Mesenchymal stem cell of the bone marrow (primary cell): Measurements from ENCODE around the genes OR52K1, OR52B6, OR52N5, CNGA4 and TRIM3.

DNA sequence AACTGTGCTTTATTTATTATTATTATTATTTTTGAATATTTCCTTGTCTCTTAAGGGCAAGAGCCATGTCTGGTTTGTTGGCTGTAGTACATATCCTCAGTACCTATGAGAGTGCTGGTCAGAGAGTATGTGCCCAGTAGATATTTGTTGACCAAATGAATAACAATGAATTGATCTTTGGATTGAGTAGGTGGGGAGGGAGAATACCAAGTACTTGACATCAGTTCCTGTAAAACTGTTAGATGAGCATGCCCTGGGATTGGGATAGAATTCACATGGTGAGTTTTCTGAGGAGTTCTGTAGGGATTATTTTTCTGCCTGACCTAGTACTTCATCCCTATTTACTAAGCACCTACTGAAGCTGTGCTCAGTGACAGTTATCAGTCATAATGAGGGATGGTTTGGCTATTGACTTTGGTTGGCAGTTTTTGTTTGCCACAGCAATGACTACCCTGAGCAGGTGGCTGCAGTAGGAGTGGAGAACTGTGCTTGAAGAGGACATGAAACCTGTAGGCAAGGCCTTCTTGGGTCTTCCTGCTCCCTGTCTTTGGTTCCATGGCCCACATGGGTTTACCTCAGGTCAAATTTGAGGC is 11.5 kb downstream of the STIM1 start:
- CAGE, long polyA plus RNA: no peak

DNA sequence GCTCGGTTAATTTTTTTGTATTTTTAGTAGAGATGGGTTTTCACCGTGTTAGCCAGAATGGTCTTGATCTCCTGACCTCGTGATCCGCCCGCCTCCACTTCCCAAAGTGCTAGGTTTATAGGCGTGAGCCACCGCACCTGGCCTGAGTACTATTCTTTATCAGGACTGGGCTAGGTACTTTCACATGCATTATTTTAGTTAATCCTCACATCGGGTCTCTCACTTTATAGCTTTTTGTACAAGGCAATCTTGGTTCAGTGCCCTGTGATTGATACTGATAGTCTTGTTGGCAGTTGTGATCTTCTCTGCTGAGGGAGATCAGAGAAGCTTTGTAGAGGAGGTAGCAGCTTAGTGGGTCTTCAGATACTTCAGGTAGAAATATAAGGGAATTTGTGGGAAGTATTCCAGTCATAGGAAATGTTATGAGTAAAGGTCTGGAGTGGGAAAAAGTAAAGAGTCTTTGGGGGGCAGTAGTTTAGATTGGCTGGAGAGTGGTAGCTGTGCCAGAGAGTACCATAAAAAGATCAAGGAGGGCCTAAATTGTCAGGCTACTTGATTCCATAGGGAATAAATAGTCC is 13.8 kb downstream of the STIM1 start:
- CAGE, long polyA plus RNA: no peak

- CAGE, long polyA plus RNA: no peak
Observed at GRCh38 chr11:3939814-3940715, 84.6 kb downstream of the STIM1 start.

- CAGE, long polyA plus RNA: no peak
Observed at GRCh38 chr11:4058089-4058494, 36.5 kb upstream of the RRM1 start.

DNA sequence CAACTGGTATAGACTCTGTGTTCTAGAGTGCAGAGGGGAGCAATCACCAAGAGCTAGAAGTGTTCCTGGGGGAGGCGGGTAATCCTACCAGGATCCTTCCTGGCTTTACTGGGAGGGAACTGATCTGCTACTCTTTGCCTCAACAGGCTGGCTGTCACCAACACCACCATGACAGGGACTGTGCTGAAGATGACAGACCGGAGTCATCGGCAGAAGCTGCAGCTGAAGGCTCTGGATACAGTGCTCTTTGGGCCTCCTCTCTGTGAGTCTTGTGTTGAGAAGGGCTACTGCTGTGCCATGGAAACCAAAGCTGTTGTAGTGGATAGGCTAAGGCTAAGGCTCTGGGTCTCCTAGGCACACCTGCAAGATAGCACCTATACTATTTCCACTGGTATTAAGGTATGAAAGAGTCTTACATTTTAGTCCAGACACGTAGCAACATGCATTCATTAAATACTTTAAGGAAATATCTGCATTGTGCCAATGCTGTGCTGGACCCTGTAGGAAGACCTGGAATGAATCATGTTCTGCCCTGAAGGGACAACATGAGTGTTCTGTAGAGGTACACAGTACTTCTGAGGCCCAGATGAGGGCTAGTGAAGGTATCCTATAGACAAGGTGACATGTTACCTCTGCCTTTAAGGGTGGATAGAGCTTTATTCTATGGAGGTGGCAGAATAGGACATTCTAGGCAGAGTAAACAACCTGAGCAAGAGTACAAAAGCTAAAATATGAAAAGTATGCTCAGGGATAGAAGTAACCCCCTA is 35.3 kb upstream of the RRM1 start:
- CAGE, long polyA plus RNA: no peak

- CAGE, long polyA plus RNA: no peak
Observed at GRCh38 chr11:4095718-4096298, 1.2 kb downstream of the RRM1 start.

GRCh38 chr11:4186773-4188058 is 92.6 kb downstream of the RRM1 start:
- CAGE, long polyA plus RNA: no peak

GRCh38 chr11:4482495-4482830 is at the start of gene OR52K1:
Gene OR52K1, plus strand, starts transcription at chr11:4482646.
- CAGE, long polyA plus RNA: no peak

- CAGE, long polyA plus RNA: no peak
Observed at GRCh38 chr11:5412043-5412583, 9.8 kb upstream of the OR51Q1 start.

- CAGE, long polyA plus RNA: no peak
Observed at GRCh38 chr11:5505007-5506005, 4.5 kb downstream of the UBQLN3 start.

DNA sequence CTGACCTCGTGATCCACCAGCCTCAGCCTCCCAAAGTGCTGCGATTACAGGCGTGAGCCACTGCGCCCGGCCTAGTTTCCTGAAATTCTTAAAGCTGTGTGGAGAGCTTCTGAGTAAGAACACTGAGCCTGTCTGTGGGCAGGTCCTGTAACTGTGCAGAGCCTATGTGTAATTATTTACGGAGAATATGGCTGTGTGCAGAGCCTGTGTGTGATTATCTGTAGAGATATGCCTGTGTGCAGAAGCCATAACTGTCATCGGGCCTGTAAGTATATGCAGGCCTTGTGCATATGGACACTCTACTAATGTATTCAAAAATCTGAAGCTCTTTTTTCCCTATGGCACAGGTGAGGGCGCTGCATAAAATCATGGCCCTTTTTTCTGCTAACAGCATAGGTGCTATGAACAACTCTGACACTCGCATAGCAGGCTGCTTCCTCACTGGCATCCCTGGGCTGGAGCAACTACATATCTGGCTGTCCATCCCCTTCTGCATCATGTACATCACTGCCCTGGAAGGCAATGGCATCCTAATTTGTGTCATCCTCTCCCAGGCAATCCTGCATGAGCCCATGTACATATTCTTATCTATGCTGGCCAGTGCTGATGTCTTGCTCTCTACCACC is at the start of gene OR52B6:
Gene OR52B6 (plus strand): TSS at position 339 of the 626 bp plus-strand sequence.
- CAGE, long polyA plus RNA: no peak

DNA sequence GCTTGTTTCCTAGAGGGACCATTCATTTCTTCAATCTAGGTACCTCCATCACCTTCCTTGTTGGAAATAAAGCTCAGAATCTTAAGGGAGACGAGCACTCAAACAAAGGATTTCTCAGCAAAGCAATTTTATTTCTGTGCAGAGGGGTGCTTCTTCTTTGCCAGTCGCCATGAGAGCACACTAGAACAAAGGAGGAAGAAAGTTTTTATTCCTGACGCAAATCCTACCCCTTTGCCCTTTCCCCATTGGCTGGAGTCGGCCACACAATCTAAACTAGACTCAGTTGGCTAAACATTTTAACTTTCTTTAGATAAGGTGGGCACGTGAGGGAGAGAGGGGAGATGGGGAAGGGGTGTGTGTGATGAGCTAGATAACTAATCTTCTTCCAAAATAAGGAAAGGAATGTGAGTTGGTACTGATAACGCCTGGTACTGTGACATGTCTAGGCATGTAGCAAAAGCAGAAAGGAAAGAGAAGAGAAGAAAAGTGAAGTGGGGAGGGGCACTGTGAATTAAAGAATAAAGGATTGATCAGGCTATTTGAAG is 599 bp downstream of the TRIM22 start:
- CAGE, long polyA plus RNA: no peak

DNA sequence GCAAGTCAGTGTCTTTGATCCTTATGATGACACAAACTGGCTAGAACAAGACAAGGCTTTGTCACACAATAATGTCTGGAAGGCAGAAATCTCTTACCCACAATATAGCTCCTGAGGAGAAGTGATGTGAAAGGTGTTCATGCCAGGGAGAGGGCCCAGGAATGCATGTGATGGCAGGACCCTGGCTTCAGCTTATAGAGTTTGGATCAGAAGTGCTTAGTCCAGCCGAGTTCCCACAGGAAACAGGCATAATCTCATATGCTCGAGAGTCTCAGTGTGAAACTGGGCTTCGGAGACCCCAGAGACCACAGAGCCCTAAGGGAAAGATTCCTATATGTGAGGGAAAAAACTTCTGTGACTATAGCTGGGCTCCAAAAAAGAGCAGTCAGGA is at the start of gene OR52N5:
Gene OR52N5 (minus strand): TSS at position 158 of the 391 bp plus-strand sequence.
- CAGE, long polyA plus RNA: no peak

- CAGE, long polyA plus RNA: no peak
Observed at GRCh38 chr11:6143771-6144396, 26.2 kb downstream of the OR52B2 start.

DNA sequence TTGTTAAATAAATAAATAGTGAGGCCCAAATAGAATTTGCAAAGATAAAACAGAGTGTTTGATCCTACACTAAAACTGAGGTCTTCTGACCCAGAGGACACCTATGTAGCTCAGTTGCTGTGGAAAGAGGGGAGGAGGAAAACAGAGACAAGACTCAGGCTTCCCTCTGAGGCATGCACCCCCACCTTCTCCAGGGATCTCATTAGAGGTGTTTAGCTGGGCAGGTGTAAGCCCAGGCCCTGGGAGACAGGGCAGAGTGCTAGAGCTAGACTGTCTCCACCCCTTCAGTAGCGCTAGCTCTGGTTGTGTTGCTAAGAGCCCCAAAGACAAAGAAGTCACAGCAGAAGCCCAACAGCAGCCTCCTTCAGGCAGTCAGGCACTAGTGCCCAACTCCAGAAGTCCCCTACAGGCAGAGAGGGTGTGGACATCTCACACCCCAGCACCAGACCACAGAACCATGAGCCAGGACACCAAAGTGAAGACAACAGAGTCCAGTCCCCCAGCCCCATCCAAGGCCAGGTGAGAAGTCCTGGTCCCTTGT is at the start of gene CNGA4:
Gene CNGA4 (plus strand): TSS at position 340 of the 541 bp plus-strand sequence.
- CAGE, long polyA plus RNA: no peak

DNA sequence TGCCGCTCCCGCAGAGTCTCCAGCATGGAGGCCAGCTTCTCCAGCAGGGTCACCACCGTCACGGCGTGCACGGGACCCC is 113 bp downstream of the CAVIN3 start:
- CAGE, long polyA plus RNA: no peak

- CAGE, long polyA plus RNA: no peak
Observed at GRCh38 chr11:6403178-6403779, 13.0 kb downstream of the SMPD1 start.

GRCh38 chr11:6468874-6469451 is 4.8 kb downstream of the TRIM3 start:
- CAGE, long polyA plus RNA: no peak

GRCh38 chr11:6473357-6474041 is at the start of gene TRIM3:
Gene TRIM3, minus strand, starts transcription at chr11:6473941.
- CAGE, long polyA plus RNA: no peak

GRCh38 chr11:6564293-6564839 is 39.0 kb downstream of the RRP8 start:
- CAGE, long polyA plus RNA: no peak